Measurements from ENCODE around the gene CLSPN.

DNA sequence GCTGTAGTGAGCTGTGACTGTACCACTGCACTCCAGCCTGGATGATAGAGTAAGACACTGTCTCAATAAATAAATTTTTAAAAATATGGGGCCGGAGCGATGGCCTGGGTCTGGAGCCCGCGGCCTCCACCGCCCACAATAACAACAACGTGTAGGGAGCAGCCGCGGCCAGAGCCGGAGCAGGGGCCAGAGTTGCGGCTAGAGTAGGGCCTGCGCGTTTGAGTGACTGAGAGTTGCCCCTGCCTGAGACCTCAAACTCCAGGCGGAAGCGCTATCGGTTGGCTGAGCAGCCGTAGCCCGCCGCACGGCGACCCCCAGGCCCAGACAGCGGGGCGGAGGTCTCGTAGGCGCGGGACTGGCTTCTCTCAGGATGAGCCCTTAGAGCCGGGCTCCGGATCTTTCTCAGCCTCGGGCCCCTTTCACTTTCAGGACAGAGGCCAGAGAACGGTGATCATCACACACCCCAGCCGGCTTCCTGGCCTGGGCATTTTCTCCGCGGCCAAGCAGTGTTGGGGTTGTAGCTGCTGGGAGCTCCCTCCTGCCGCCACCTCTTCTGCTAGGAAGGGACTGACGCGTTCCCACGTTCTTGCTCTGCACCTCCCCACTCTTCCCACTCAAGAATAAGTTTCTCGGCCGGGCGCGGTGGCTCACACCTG lies 41.6 kb downstream of the ZMYM1 start:
- PRO-cap, result no peak

GRCh38 chr1:35192317-35192794 lies 589 bp downstream of the SFPQ start:
- PRO-cap, result no peak

DNA sequence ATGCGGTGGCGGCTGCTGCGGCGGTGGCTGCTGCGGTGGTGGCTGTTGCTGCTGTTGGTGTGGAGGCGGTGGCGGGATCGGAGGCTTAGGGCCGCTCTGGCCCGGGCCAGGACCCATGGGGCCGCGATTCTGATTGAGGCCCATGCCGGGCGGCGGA lies 272 bp downstream of the SFPQ start:
- PRO-cap, result bidirectional peak, plus-strand start at position 51 of the sequence, minus-strand start at position 61 of the sequence

DNA sequence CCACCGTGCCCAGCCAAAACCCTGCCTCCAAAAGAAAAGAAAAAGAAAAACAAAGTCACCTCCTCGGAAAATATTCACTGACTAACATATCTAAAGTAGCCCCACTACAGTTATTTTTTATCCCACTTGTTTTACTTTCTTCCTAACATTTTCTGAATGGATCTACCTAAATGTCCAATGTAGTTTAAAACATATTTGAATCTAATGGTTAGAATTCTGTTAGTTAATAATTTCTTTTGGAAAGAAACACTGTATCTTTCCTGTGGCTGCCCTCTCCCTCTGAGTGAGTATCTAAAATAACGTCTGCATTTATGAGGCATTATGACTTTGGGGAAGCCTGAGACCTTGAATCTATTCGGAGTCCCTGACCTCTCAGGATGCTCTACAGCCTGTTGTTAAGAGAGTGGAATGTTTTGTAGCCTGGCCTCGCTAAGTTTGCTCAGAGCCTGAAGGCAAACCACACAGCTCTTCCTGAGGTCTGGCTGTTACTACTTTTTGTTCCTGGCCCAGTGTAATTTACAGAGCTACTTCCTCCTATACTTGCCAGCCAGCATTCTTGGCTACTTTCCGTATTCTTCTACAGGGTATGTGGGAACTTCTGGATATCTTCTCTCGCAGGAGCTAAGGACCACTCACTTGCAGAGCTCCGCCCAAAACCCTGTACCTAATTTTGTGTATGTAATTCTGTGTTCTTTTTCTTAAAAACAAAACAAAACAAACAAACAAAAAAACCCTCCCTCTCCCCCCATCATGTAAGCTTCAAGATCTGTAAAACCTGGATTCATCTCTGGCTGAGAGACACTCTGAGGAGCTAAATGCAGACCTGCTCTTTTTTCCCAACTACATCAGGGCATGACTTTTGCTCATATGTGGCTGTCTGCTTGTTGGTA lies 3.7 kb upstream of the ZMYM4 start:
- PRO-cap, result no peak

GRCh38 chr1:35357318-35357896 lies 88.9 kb downstream of the ZMYM4 start:
- PRO-cap, result no peak

GRCh38 chr1:35360271-35361465 lies 92.2 kb downstream of the ZMYM4 start:
- PRO-cap, result no peak

- PRO-cap, result no peak
Measured at GRCh38 chr1:35370156-35370595, 101.7 kb downstream of the ZMYM4 start.

GRCh38 chr1:35448352-35449063 lies 108.7 kb downstream of the KIAA0319L start:
- PRO-cap, result no peak

DNA sequence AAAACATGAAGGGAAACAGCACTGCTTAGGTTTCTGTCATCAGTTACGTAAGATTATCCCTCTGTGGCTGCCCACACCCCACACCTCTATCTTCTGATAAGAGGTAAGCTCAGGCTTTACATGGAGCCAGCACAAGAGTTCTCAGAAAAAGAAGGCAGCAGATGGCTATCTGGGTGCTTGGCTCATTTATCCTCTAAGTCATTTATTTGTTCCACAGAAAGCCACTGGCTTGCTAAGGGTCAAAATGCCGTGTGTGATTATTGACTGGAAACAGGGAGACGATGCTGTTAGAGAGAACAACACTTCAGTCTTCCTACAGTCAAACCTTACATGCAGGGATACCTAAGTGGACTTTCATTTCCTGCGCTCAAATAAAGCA lies 57.4 kb downstream of the KIAA0319L start:
- PRO-cap, result no peak

DNA sequence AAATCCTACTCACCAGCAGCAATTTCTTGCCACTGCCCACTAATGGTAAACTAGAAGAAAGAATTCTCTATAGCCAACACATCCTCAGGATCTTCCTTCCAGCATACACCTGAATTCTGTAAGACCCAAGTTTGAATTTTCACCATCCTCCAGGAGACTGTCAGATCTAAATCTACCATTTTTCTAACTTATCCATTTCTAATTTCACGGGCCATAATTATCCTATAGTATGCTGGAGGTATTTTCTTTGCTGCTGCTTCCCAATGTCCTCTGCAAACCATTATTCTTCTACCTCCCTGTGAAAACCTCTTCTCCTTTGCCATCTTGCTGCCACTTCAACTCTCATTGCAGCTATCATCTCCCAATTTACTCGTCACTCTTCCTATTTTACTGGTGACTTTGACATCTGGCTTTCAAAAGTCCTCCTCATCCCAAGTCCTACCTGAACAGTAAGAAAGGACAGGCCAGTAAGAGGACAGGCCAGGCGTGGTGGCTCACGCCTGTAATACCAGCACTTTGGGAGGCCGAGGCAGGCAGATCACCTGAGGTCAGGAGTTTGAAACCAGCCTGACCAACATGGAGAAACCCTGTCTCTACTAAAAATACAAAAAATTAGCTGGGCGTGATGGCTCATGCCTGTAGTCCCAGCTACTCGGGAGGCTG lies 56.0 kb downstream of the KIAA0319L start:
- PRO-cap, result no peak

DNA sequence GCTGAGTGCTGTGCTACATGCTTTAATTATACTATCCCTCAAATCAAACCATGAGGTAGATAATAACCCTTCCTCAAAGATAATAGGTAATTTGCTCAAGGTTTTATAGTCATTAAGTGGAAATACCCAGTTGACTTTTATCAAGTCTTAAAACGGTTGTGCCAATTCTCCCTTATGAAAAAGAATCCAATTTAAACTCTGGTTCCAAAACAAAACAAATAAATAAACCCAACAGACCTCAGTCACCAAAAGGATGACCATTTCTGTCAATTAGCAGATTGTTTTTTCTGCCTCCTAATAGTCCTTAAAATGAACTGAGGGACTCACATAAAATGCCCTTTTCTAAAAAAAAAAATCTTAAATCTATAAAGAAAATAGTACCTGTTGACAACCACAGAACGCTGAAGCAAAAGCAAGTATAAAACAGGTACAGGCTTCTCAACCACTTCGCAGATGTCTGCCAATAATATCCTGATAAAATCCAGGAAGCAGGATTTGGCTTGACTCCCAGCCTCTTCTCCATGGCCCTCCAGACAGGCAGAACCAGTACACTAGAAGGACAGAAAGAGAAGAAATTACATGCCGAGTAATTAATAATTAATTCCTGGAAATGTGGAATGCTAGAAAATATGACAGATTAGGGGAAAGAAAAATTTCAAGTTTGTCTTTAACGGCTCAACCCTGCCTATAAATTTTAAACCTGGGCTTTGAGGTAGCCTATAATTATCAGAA lies 3.1 kb downstream of the KIAA0319L start:
- PRO-cap, result no peak

- PRO-cap, result no peak
Measured at GRCh38 chr1:35554854-35555347, 2.3 kb downstream of the KIAA0319L start.

- PRO-cap, result no peak
Measured at GRCh38 chr1:35566051-35566502, 7.0 kb upstream of the TFAP2E start.

- PRO-cap, result no peak
Measured at GRCh38 chr1:35717551-35718232, 992 bp downstream of the C1orf216 start.

- PRO-cap, result bidirectional peak, plus-strand start at chr1:35770255, minus-strand start at chr1:35769951
Measured at GRCh38 chr1:35769823-35770314, at the start of gene CLSPN. Gene CLSPN (minus strand): TSS chr1:35769978.

- PRO-cap, result no peak
Measured at GRCh38 chr1:35920329-35921314, 10.3 kb upstream of the AGO3 start.

DNA sequence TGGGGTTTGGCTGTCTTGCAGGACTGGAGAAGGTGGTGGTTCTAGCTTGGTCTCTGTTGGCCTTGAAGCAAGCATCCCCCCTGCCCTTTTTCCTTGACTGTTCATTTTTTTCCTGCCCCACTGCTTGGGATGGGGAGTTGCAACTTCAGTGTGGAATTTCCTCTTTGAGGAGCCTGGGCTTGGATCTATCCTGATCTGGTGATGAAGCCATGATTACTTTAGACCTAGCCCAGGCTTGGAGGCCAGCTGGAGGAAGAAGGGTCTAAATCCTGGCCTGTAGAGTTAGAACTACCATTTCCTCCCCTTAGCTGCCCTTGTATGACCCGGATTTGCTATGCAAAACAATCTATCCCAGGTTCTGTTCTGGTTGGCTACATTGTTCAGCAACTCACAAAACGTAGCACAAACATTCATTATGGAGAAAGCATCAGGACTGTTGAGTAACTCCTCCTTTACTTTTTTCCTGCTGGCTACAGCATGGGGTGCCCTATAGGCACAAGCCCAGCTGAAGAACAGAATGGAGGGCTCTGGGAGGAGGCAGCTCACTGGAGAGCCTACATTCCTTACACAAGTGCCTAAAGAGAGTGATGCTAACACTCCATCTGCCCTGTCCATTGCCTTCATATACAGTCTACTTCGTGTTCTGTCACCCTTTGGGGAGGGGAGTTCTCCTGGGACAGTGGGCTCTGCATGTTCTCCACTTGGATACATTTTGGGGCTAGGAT lies 9.4 kb upstream of the AGO3 start:
- PRO-cap, result no peak

GRCh38 chr1:36023338-36023843 lies 60.5 kb upstream of the TEKT2 start:
- PRO-cap, result bidirectional peak, plus-strand start at chr1:36023664, minus-strand start at chr1:36023504

DNA sequence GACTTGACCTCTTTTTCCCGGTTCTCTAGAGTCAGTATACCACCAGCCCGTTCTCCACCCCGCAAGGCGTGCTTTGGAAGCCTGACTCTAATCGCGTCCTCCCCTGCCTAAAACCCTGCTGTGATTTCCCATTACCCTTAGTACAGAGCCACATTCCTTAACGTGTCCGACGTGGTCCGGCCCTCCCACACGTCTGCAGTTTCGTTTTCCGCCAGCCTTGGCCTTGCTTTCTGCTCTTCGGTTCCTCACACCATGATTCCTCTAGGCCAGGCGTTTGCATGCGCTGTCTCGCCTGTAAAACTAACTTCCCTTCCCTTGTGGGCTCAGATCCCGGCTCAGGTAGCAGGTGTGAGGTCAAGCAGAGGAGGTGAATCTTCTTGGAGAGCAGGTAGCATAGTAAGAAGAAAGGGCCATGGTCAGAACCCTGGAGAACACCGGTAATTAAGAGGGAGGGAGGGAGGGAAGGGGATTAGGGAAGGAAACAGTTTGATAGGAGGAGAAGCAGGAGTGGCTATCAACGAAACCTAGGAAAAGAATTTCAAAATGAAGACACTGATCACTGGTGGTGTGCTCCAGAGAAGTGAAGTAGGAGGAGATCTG lies 961 bp downstream of the ADPRS start:
- PRO-cap, result no peak

DNA sequence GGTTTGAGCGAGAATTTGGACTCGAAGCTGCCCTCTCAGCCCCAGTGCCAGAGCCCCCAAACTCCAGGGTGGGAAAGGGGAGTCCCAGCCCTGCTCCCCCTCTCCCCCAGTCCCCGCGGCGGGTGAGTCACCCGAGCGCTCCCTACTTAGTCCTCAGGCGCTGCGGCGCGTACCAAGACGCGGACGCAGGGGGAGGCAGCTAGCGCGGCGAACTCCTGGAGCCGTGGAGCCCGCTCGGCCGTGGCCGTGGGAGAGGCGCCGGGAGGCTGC lies 288 bp upstream of the MAP7D1 start:
- PRO-cap, result bidirectional peak, plus-strand start outside the sequence, minus-strand start at position 124 of the sequence